ENCODE results near the genes SMAD1, REELD1 and POU4F2.

DNA sequence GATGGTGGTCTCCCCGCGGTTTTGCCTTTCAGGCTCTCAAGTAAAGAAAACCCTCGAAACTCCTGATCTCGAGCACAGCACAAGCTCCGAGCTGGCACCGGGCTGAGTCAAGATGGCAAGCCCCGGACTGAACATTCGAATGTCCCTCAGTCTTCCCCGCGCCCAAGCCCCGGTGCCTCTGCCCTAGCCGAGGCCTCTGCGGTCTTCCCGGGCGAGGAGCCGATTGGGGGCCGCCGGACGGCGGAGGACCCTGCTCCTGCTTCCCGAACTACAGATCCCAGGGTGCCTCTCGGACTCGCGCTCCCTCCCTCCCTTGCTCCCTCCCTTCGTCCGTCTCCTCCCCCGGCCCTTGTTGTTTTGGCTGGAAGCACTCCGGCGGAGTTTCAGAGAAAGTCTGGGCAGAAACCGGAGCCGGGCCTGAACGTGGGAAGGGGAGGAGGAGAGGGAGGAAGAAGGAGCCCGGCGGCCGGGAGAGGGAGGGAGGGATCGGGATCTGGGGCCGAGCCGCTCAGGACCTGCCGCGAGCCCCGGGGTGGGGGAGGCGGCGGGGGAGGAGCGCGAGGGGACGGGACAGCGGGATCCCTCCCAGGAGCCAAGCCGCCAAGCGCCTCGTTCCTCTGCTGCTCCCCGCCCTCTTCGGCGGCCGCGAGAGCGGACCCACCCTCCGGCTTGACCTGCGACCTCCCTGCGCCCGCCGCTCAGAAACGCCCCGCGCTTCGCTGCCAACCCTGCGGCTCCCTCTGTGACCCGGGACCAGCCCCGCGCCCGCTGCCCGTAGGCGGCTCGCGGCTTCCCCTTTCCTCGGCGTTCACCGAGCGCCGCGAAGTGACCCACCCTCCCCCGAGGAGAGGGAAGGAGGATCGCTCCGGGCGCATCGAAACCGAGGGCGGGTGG, 602 bp upstream of the GAB1 start:
- PRO-cap, result bidirectional peak, plus-strand start at position 386 of the sequence, minus-strand start at position 495 of the sequence

- PRO-cap, result no peak
These were observed 17.1 kb downstream of the GAB1 start for GRCh38 chr4:143353632-143354327.

DNA sequence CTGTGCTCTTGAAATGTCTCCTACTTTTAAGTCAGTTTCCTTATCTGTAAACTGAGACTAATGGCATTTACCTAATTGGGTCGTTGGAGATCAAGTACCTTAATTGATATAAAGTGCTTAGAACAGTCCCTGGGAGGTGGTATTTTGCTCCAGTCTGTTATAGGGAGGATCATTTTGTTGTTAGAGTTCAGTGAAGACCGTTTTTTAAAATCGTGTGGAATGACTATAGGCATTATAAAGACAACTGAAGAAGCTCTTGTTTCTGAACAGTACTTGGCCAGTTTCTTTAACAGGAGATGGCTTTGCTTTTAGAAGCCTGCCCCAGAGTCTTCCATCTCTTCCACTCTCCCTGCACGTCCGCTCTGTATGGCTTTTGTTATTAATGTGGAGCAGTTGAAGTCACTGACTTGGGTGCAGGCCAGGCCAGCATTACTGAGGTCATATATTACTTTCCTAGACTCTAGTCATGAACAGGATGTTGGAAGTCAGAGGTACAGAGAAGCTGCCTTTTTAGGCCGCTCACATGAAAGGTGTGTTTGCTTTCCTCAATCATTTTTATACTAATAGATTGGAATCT, 44.9 kb downstream of the GAB1 start:
- PRO-cap, result bidirectional peak, plus-strand start at position 473 of the sequence, minus-strand start at position 368 of the sequence

DNA sequence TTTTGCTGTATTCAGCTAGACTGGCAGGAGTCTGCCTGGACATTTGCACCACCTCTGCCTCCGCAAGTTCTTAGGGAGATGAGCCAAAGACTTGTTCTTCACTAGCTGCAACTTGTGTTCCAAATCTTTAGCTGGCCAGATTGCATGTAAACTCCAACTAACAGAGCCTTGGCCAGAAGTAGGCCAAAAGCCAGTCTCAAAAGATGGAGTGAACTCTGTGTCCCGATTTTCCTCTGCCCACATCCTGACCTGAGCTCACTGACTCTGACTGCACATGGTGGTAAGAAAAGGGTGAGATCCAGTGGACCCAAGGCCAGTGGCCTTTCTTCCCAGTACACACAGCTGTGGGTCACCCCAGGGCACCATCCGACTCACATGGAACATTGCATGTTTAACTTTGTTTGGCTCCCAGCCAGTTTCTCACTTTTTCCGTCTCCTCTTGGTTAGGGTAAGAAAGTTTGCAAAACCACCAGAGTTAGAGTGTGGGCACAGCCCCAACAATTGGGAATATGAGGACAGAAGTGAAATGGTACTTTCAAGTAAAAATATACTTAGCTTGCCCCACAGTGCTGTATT, 69.8 kb downstream of the GAB1 start:
- PRO-cap, result no peak

- PRO-cap, result no peak
These were observed 74.9 kb downstream of the GAB1 start for GRCh38 chr4:143411284-143412337.

DNA sequence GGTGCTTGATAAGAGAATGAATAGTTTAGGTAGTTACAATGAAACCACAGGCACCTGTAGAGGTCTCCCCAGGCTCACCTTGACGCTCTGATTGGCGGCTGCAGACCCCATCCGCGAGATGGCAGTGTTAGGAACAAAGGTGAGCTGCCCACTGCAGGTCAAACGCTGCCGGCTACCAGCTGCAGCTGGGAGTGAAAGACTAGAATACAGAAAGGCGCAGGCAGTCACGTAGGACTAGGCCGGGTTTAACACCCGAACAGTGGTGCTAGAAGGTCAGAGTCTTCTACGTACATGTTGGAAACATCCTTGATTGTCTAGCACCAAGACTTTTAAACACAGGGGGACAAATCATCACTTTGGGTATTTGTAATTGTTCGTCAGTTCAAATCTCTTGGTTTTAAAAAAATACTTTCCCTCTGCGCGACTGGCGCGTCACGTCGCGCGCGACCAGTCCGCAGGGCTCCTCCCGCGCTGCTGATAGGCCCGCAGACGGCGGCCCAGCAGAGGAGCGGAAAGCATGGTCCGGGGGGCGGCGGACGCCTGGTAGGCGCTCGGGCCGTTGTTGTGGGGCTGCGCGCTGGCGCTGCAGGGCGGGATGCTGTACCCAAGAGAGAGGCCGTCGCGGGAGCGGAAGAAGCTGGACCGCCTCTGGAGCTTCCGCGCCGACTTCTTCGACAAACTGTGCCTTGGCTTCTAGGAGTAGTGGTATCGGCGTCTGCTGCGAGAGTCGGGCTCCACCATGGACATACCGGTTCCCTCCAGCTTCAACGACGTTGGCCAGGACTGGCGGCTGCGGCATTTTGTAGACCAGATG, 45.7 kb downstream of the SMARCA5 start:
- PRO-cap, result bidirectional peak, plus-strand start at position 488 of the sequence, minus-strand start at position 476 of the sequence

DNA sequence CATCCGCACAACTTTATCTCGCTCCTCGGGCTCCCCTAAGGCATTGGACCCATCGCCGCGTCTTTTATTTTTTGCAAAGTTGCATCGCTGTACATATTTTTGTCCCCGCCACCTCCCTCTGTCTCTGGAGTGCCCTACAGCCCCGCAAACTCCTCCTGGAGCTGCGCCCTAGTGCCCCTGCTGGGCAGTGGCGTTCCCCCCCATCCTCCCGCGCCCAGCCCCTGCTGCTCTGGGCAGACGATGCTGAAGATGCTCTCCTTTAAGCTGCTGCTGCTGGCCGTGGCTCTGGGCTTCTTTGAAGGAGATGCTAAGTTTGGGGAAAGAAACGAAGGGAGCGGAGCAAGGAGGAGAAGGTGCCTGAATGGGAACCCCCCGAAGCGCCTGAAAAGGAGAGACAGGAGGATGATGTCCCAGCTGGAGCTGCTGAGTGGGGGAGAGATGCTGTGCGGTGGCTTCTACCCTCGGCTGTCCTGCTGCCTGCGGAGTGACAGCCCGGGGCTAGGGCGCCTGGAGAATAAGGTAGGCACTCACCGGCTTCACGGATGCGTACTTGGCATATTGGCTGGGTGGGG, 566 bp downstream of the HHIP start:
- PRO-cap, result no peak

GRCh38 chr4:144699471-144699996, 53.6 kb downstream of the HHIP start:
- PRO-cap, result no peak

DNA sequence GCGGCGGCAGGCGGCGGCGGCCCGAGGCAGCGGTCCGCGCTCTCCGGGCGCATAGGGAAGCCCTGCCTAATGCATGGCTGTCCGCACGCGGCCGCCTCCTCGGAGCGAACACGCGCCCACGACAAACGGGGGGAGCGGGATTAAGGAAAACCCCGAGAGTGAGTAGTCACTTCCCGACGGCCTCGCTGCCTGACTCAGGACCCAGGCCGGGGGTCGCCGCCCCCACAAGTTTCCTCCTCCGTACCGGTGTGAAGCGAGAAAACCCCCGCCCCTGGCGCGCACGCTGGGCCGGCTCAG, 346 bp downstream of the OTUD4 start:
- PRO-cap, result no peak

GRCh38 chr4:145182928-145183371, 2.6 kb upstream of the OTUD4 start:
- PRO-cap, result no peak

GRCh38 chr4:145481396-145482561, at the start of gene SMAD1:
Gene SMAD1, plus strand, starts transcription at chr4:145481853.
- PRO-cap, result bidirectional peak, plus-strand start at chr4:145481880, minus-strand start at chr4:145481674; bidirectional peak, plus-strand start at chr4:145482256, minus-strand start at chr4:145482012

- PRO-cap, result no peak
These were observed 302 bp downstream of the MMAA start for GRCh38 chr4:145619537-145619836.

- PRO-cap, result no peak
These were observed 579 bp downstream of the MMAA start for GRCh38 chr4:145619837-145620090.

GRCh38 chr4:145645924-145646334, 26.7 kb downstream of the MMAA start:
- PRO-cap, result no peak

DNA sequence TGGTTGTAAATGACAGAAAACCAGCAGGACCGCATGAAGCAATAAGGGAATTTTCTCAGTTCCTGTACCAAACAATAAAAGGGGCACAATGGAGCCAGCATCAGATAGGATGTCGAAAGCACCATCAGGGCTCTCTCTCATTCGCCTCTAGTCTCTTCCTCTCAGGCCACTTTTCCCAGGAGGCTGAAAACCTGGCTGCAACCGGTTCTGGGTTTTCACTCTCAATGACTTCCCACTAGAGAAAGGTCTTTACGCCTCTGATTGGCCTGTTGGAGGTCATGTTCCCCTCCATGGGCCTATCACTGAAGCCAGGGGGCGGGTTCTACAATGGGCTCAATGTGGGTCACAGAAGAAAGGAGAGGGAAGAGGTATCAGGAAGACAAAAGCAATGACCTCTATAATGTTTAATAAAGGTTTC, 29.3 kb downstream of the ZNF827 start:
- PRO-cap, result bidirectional peak, plus-strand start at position 348 of the sequence, minus-strand start at position 149 of the sequence

GRCh38 chr4:145936444-145937099, 2.1 kb downstream of the ZNF827 start:
- PRO-cap, result unidirectional peak, plus-strand start at chr4:145936701; bidirectional peak, plus-strand start at chr4:145936867, minus-strand start at chr4:145936754; bidirectional peak, plus-strand start at chr4:145937240, minus-strand start at chr4:145936965

DNA sequence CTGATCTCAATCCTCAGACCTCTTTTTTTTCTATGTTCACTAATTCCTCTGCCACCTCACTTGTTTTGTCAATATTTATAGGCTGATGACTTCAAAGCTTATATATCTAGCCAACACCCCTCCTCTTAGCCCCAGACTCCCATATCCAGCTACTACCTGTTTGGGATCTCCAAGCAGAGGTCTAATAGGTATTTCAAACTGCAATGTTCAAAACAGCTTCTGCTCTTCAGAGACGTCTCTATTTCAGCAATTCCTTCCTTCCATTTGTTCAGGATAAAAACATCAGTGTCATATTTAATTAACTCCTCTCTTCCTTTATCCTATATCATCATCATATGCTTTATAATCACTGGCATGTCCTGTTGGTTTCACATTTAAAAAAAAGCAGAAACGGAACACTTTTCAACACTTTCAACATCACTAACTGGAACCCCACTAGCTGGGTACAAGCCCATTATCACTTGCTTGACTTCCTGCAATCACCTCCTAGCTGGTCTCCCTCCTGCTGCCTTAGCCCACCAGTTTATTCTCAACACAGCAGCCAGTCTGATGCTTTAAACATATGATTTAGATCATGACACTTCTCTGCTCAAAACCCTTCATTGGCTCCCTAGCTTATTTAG, 116.5 kb upstream of the LSM6 start:
- PRO-cap, result no peak

DNA sequence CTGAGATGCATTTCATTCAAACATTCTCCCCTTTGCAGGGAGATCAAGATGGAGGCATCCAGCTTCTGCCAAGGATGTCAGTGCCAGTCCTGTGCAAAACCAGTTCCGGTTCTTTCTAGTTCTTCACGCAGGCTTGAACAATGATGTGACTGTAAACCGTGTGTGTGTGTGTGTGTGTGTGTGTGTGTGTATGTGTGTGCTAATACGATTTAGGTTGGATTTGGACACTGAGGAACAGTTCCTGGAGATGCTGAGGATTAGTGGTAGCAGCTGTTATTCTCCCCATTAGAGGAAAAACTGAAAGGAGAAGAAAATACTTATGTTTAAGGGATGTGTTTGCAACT, at the start of gene REELD1:
Gene REELD1 (plus strand): TSS at position 237 of the 344 bp plus-strand sequence.
- PRO-cap, result no peak

DNA sequence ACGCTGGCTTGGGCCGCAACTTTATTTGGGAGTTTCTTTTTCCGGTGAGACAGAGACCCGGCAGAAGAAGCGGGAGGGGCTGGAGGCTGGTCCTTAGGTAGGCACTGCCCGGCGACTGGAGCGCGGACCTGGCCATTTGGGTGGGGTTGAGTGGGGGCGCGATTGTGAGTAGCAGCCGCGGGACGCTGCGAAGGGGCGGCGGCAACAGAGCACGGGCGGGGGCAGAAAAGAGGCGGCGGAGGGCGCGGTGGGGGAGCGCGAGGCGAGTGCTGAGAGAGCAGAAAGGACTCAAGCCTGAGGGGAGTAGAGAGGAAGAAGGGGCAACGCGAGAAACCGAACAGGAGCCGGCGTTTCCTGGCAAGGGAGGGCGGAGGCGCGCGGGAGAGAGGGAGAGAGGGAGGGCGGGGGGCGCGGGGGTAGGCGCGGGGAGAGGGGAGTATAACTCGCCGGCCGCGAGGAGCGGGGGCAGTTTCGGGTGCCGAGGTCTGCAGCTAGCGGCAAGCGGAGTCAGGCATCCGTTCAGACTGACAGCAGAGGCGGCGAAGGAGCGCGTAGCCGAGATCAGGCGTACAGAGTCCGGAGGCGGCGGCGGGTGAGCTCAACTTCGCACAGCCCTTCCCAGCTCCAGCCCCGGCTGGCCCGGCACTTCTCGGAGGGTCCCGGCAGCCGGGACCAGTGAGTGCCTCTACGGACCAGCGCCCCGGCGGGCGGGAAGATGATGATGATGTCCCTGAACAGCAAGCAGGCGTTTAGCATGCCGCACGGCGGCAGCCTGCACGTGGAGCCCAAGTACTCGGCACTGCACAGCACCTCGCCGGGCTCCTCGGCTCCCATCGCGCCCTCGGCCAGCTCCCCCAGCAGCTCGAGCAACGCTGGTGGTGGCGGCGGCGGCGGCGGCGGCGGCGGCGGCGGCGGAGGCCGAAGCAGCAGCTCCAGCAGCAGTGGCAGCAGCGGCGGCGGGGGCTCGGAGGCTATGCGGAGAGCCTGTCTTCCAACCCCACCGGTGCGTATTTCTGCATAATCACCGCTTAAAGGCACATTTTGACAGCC, at the start of gene POU4F2:
Gene POU4F2 (plus strand): TSS at position 468 of the 1,050 bp plus-strand sequence.
- PRO-cap, result unidirectional peak, minus-strand start at position 633 of the sequence

DNA sequence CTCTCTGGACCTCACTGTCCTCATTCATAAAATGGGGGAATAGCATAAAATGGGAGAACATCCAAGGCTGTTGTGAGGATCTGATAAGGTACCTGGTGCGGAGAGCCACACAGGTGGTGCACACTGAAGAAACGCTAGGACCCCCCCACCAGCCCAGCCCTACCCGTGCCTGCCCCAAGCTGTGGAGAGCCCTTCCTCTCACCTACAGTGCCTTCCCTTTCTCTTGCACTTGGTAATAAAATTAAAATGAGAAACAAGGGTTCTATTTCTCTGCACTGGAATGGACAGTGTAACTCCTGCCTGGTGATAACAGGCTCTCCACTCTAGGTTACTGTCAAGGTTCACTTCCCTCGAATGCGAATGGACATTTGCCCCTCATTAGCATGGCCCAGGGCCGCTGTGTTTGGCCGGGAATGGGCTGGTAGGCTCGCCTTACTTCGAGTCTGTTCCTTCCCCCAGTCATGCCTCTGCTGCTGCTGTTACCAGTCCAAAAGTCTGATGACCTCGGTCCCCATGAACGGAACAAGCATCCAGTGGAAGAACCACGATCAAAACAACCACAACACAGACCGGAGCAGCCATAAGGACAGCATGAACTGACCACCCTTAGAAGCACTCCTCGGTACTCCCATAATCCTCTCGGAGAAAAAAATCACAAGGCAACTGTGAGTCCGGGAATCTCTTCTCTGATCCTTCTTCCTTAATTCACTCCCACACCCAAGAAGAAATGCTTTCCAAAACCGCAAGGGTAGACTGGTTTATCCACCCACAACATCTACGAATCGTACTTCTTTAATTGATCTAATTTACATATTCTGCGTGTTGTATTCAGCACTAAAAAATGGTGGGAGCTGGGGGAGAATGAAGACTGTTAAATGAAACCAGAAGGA, 61.4 kb downstream of the EDNRA start:
- PRO-cap, result no peak

Measured in anterior vena cava (tissue), 1 donor.